UCH-1 (cell line): ENCODE results near the genes ASAP2 and GRHL1.

GRCh38 chr2:8626920-8627573 lies 54.8 kb upstream of the ID2 start:
- RRBS = no CpG with 5 or more reads among the region's 18 CpGs

DNA sequence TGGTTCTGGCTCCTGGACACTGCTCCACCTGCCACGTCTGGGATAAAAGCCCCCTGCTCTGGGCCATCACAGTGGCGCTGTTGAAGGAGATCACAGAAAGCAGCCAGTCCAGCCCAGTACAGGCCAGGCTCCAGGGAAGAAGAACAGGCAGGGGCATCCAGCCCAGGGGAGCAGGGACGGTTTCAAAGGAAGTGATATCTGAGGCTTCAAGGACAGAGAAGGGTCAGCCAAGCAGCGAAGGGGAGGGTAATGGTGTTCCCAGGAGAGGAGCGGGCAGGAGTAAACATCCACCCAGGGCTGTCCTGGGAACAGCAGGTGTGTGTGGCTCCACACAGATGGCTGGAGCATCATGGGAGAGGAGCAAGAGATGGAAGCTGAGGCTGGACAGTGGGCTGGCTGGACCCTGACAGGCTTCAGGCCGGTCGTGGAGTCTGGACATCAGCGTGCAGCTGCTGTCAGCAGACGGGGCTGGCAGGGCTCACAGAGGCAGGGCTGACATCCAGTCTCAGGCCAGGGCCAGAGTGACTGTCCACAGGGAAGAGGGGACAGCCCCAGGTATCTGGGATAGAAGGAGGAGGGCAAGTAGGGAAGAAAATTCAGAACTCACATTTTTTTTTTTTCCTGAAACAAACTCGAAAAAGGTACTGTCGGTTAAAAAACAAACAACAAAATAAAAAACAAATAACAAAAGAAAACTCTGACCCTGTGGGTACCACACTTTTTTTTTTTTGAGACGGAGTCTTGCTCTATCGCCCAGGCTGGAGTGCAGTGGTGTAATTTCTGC lies 21.7 kb upstream of the ID2 start:
- RRBS = no CpG with 5 or more reads among the region's 13 CpGs

- RRBS = 52% methylated on average over 13 of the region's 62 CpGs
These were observed 5.2 kb upstream of the ID2 start for GRCh38 chr2:8676434-8677342.

GRCh38 chr2:8862120-8862642 lies 24.8 kb upstream of the KIDINS220 start:
- RRBS = no CpG with 5 or more reads among the region's 9 CpGs

GRCh38 chr2:8996764-8997742 lies 6.4 kb downstream of the MBOAT2 start:
- RRBS = no CpG with 5 or more reads among the region's 12 CpGs

- RRBS = no CpG with 5 or more reads among the region's 1 CpG
These were observed 3.4 kb downstream of the MBOAT2 start for GRCh38 chr2:8999900-9000582.

- RRBS = no CpG with 5 or more reads among the region's 3 CpGs
These were observed 37.8 kb upstream of the ASAP2 start for GRCh38 chr2:9168915-9169178.

DNA sequence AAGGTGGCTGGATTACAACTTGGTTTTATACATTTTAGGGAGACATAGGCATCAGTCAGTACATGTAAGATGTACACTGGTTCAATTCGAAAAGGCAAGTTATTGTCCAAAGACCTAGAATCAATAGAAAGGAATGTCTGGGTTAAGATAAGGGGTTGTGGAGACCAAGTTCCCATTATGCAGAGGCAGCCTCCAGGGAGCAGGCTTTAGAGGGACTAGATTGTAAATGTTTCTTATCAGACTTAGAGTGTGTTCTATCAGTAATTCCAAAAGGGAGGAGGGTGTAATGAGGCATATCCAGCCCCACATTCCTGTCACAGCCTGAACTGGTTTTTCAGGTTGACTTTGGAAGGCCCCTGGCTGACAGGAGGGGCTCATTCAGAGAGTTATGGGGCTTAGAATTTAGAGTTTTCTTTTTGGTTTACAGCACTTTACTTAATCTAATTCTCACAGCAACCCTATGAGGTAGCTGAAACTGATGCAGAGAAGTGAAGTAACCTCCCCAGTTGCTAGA lies 28.3 kb upstream of the ASAP2 start:
- RRBS = no CpG with 5 or more reads among the region's 1 CpG

- RRBS = no CpG with 5 or more reads among the region's 9 CpGs
These were observed 26.7 kb upstream of the ASAP2 start for GRCh38 chr2:9179795-9180398.

- RRBS = 4% methylated on average over 89 of the region's 122 CpGs
These were observed at the start of gene ASAP2 for GRCh38 chr2:9206025-9206932. TSS of gene ASAP2 (plus strand) at chr2:9206812.

DNA sequence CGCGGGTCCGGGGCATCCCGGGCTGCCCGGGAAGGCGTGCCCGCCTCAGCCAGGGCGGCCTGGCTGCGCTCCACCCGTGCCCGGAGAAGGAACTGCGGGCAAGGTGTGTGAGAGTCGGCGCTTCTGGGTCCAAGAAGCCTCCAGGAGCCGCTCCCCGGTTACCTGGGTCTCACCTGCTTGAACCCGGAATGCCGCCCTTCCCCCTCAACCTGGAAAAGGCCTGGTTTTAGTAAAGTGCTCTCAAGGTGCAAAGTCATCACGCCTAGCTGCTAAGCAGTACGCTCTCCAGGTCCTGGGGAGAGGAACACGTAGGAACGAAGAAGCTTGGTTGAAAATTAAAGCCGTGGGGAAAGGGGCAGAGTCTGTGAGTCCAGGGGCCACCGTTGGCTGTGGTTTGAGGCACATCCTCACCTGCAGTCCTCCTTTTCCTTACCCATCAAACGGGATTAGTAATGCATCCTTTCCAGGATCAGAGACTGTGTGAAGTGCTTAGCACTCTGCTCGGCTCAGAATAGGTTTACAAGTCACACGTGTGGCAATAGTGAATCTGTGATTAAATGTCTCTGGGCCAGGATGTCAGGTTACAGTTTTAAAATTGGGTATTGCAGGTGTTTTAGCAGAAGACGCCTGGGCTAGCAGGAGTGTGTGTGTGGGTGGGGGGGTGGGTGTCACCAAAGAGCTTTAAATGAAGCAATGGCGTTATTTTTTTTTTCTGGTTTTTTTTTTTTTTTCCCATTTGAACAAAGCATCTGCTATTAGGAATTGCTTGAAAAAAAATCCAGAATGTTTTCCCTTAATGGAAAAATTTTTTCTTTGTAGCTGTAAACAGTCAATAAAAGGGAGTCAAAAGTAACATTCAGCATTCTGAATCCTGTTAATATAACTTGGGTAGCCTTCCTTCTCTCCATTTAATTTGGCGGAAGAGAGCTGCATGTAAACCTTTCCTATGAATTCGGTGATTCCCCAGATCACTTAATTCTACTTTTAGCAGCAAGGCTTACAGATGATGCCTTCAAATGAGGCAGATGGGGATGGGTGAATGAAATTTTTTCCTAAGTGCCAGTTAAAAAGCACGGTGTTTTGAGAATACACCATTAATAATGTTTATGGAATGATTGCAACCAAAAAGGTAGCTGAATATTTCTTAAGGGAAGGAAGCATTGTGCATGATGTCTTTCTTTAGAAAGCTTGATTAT lies 1.5 kb downstream of the ASAP2 start:
- RRBS = 4% methylated on average over 14 of the region's 32 CpGs

DNA sequence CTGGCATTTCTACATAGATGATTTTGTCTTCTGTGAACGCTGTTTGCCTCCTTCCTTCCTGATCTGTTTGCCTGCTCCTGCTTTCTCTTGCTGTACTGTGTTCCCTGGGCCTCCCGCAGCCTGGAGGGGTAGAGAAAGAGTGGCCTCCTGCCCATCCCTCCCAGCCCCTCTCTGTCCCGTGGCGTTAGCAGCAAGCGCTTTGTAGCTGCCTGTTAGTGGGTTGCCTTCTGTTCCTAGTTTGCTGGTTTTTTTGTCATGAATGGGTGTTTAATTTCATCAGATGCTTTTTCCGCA lies 32.2 kb downstream of the ASAP2 start:
- RRBS = no CpG with 5 or more reads among the region's 6 CpGs

- RRBS = 5% methylated on average over 6 of the region's 40 CpGs
These were observed 500 bp downstream of the CPSF3 start for GRCh38 chr2:9423757-9424550.

DNA sequence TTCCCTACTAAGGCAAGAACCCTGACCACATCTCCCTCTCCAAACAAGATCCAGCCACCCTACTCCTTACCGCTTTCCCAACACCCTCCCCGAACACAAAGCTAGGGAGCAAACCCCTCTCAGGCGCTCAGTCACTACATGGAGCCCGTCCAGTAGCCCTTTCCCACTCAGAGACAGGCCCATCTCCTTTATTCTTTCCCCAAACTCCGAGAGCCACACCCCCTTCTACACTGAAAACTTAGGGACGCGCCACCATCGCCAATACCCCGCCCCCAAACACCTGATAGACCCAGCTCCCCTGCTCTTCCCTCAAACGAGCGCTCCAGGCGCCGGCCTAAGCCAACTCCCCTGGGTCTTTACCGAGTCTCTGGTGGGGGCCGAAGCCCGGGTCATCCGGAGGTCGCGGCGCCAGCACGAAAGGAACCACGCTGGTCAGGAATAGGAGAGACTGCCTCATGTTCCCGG lies 449 bp downstream of the ADAM17 start:
- RRBS = 6% methylated on average over 11 of the region's 23 CpGs

GRCh38 chr2:9558700-9559298 lies 3.2 kb upstream of the ADAM17 start:
- RRBS = no CpG with 5 or more reads among the region's 5 CpGs

DNA sequence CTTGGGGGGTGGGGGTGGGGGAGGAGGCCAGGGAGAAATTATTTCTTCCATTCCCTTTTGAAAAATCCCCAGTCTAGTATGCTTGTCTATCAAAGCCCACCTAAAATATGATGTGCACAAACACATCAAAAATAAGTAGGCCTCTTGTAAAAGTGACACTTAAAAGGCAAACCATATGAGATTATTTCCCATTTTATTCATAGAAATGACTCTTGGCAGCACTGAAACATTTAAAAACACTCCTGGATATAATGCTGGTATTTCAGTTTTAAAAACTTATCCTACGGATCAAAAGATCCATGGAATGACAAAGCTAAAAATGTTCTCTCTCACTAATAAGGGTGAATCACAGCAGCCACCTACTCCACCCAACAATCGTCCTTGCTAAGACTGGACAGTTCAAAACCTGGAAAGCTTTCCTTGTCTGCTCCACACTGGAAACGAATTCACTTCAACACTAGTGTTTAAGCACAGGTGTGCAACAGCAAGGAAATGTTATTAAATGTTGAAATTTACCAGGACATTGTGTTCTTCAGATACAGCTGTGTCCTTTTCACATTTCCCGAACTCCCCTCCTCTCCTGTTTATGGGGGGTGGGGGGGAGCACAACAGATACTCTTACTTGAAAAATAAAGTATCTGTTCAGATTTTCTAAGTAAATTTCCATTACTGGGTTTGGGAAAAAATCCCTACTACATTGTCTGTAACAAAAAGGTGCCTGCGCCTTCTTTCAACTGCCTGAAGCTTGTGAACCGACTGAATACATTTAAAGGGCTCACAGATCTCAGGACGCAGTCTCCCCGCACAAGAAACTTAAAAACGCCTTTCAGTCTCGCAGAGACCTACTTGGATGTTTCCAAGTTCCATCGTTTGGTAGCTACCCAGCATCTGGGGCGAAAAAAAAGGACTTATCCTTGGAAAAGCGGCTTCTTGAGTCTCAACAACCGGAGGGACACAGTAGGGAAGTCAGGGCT lies 1.5 kb downstream of the YWHAQ start:
- RRBS = 8% methylated on average over 1 of the region's 14 CpGs

DNA sequence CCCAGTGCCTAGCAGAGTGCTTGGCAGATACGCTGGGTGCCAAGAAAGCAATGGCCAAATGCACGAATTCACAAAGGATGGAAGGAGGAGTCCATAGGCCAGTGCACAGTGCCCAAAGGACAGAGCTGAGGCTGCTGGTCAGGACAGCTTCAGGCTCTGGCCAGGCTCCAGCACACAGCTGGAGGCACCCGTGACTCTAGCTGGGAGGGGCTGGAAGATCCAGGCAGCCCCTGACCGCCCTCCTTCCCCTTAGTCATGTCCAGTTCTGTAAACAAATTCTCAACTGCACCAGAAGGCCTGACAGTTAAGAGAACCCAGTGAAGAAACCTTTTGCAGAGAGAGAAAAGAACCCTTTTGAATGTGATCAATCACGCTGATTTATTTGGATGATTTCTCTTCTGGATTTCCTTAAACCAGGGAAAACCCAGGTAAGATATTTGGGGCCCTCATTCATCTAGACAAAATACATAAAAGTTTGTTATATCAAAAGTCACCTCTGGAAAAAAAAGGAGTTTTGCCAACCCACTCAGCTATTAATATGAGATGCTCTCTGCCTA lies 7.8 kb upstream of the YWHAQ start:
- RRBS = no CpG with 5 or more reads among the region's 5 CpGs

DNA sequence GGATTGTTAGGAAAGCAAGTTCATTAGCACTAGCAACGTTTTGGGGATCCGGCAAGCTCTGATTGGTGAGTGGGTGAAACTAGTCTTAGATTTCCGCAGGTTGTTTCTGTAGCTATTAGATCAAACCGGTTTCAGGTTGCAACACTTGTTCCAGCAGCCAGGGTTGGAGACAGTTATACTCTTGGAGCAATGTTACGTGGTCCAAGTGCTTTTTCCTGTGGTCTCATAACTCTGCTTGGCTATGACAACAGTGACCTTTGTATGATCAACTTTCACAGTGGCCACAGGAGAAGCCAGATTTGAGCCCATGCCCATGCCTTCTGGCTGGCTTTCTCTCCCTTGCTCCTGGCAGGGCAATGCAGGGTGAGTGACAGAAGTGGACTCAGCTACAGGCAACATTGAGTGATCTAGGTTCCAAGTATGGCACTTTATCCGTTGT lies 84.5 kb upstream of the TAF1B start:
- RRBS = 99% methylated on average over 1 of the region's 6 CpGs

GRCh38 chr2:9867892-9868607 lies 24.8 kb downstream of the TAF1B start:
- RRBS = no CpG with 5 or more reads among the region's 12 CpGs

GRCh38 chr2:9950675-9951875 lies at the start of gene GRHL1:
TSS of gene GRHL1 (plus strand) at chr2:9951693.
- RRBS = 6% methylated on average over 75 of the region's 172 CpGs